Osteoblast (primary cell): ENCODE data around the genes CNR2 and PNRC2.

GRCh38 chr1:23560424-23561082 lies 1.3 kb upstream of the ID3 start:
- CAGE, long polyA plus RNA = no peak
- RRBS = no CpG with 5 or more reads among the region's 6 CpGs

GRCh38 chr1:23561544-23562711 lies 2.6 kb upstream of the ID3 start:
- CAGE, long polyA plus RNA = no peak
- RRBS = 0% methylated on average over 3 of the region's 22 CpGs

- CAGE, long polyA plus RNA = no peak
- RRBS = no CpG with 5 or more reads among the region's 3 CpGs
These were observed 31.1 kb upstream of the ID3 start for GRCh38 chr1:23590352-23590866.

DNA sequence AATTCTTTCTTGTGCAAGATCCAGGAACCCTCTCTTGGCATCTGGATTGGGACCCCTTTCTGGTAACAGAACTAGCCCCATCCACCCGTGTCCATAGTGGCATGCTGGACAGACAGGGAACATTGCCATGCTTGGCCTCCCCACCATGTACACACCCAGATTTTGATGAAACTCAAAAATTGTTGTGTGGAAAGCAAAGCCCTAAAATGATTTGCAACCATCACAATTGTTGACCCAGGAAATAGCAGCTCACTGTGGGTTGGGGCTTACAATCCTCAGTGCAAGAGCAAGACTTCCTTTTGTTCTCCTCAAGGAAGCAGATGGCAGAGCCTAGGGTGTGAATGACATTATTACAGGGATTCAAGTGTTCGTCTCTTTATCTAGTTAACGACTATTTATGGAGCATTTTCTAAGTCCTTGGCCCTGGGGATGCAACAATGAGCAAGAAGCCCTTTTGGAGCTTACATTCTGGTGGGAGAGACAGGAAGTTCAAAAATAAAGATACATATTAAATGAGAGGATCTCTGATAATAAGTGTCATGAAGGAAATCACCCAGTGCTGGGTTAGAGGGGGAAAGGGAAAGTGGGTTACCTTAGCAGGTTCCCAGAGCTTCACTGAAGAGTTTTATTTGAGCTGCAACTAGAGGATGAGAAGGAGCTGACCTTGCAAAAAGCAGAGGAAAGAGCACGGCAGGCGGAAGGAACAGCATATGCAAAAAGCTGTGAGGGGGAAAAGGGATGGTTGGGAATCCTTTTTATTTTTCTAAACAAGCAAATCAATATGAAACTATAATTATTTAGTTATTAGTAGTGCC lies 38.4 kb upstream of the ID3 start:
- CAGE, long polyA plus RNA = no peak
- RRBS = no CpG with 5 or more reads among the region's 5 CpGs

DNA sequence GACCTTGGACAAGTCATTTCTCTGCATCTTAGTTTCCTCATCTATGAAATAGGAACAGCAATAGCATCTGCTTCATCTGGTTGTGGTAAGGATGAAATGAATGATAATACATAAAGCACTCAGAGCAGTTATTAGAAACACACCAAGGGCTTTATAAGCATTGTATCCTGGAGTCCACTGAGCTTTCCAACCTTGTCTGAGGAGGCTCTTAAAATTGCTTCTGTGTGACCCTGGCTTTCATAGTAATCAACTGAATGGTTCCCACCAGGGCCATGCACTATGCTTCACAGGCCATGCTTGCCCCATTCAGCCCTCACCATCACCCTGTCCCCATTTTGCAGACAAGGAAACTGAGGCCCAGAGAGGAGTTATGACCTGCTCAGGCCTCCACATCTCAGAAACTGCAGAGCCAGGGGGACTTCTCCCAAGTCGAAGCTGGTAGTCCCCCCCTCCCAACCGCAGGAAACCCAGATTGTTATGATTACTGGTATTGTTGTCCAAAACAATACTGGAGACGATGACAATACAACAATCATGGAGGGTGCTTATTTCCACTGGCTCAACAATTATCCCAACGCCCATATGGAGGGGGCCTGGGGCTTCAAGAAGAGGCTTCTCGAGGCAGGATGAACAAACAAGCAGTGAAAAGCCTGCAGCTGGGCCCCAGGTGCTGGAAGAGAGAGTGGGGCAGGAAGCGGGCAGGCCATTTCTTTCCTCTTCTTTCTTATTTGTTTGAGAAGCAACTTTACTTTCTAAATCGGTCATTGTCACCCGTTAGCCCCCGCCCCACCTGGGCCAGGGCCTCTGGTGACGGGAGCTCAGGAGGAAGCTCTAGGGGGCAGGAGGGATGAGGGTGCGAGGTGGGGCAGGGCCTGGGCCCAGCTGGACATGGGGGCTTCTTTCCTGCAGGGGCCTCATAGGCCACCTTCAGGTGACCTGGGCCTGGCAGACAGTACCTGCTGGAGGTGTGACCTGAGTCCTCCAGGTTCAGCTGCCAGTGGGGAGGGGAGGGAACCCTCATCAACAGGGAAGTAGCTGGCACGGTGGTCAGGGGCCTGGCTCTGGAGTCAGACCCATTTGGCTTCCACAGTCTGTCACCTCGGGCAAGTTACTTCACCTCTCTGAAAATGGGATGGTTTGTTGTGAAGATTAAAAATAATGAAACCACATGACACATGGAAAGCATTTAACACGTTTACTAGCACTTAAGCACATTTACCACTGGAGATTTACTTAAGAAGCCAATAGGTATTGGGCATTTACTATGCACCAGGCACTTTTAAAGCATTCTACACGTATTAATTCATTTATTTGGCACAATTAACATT lies 53.7 kb upstream of the ID3 start:
- CAGE, long polyA plus RNA = no peak
- RRBS = no CpG with 5 or more reads among the region's 15 CpGs

GRCh38 chr1:23626843-23627705 lies 64.5 kb upstream of the RPL11 start:
- CAGE, long polyA plus RNA = no peak
- RRBS = no CpG with 5 or more reads among the region's 22 CpGs

DNA sequence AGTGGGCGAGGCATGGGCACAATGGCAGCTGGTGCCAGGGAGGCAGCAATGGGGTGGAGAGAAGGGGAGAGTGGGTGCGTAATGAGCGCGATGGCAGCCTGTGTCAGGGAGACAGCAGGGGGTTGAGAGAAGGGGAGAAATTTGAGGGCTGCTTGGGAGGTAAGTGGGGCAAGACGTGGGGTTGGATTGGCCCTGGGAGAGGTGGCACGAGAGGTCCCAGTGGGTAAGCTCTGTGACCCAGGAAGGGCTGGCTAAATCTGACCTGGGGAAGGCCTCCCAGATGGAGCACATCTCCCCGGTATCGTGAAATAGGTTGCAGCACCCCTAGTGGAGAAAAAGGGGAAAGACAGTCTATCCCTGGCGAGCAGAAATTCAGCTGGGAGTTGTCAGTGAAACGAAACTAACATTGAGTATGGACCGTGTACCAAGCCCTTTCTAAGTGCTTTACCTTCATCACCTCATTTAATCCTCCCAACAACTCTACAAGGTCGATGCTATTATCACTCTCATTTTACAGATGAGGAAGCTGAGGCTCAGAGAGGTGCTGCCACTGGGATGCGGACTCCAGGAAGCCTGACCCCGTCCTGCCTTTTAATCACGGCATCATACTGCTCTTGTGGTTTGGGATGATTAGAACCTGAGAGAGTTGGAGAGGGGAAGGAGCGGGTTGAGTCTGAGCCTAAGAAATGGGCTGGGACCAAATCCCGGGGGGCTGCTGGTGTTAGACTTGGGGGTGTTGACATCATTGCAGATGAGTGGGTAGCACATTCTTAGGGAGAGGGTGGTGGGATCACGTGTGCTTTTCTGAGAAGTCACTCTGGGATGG lies 56.6 kb upstream of the RPL11 start:
- CAGE, long polyA plus RNA = no peak
- RRBS = no CpG with 5 or more reads among the region's 18 CpGs

DNA sequence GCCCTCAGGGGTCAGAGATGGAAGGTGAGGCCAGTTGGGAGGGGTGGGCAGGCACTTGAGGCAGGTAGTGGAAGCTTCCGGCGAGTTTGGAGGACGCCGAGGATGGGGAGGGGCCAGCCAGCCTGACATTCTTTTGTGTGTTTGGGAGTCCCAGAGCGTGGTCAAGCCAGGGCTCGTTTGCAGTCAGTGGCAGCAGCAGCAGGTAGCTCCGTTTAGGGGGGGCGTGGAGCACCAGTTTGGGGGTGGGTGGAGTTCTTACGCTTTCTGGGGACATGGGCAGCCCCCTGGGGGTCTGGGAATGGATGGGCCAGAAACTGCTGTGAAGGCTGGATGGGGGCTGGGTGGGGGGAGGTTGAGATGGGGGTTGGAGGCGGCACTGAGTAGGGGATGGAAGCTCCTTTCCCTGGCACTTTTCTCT lies 880 bp downstream of the LYPLA2 start:
- CAGE, long polyA plus RNA = no peak
- RRBS = 0% methylated on average over 1 of the region's 10 CpGs

- CAGE, long polyA plus RNA = no peak
- RRBS = 31% methylated on average over 1 of the region's 8 CpGs
These were observed 12.5 kb upstream of the HMGCL start for GRCh38 chr1:23837775-23838152.

DNA sequence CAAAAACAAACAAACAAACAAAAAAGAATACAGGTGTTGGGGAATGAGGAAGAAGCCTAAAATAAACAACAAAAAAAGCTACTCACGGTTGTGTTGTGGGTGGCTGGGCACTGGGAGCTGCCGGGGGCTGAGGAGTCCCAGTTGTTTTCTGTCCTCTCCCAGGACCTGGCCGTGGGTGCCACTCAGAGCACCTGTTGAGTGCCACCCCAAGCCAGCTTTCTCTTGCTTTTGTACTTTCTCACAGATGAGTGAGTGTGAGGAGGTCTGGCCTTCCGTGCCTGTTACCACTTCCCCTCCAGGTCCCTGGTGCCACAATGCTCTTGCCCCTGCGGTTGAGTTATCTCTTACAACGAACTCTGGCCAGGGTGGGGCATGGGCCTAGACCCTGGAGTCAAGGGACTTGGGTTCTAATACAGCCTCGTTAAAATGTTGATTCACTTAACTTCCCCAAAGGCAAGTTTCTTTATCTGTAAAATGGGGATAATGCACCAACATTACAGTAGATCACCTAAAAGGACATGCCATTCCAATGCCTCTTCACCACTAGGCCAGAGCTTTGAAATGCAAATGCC lies at the start of gene CNR2:
TSS of gene CNR2 (minus strand) at position 203 of the 572 bp plus-strand sequence.
- CAGE, long polyA plus RNA = no peak
- RRBS = no CpG with 5 or more reads among the region's 7 CpGs

GRCh38 chr1:23936450-23937118 lies 23.0 kb upstream of the PNRC2 start:
- CAGE, long polyA plus RNA = no peak
- RRBS = no CpG with 5 or more reads among the region's 5 CpGs

DNA sequence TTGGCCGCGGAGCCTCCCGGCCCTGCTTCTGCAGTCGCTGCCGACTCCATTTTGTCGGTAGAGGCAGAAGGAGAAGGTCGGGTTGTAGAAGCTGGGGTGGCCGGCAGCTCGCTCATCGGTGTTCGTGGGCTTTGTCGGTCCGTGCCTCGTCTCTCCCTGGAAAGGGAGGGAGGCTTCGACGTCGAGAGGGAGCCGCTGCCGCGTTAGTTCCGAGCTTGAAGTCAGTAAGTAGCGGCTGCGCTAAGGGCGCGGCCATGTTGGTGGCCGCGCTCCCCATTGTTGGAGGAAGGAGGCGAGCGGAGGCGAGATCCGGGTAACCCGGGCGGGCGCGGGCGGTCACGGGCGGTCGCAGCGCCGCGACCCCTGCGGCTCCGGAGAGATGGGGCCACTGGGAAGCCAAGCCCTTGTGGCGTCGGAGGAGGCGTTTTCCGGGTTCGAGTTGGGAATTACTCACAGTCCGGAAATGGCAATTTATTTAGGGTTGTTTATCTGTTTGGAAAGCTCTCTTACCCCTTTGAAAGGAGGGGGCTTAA lies at the start of gene PNRC2:
TSS of gene PNRC2 (plus strand) at position 54 of the 533 bp plus-strand sequence.
- CAGE, long polyA plus RNA = start-site peak on the plus strand centred at position 59 of the sequence, 28 bp wide, 288 and 277 reads in 2 replicates
- RRBS = 1% methylated on average over 24 of the region's 50 CpGs

DNA sequence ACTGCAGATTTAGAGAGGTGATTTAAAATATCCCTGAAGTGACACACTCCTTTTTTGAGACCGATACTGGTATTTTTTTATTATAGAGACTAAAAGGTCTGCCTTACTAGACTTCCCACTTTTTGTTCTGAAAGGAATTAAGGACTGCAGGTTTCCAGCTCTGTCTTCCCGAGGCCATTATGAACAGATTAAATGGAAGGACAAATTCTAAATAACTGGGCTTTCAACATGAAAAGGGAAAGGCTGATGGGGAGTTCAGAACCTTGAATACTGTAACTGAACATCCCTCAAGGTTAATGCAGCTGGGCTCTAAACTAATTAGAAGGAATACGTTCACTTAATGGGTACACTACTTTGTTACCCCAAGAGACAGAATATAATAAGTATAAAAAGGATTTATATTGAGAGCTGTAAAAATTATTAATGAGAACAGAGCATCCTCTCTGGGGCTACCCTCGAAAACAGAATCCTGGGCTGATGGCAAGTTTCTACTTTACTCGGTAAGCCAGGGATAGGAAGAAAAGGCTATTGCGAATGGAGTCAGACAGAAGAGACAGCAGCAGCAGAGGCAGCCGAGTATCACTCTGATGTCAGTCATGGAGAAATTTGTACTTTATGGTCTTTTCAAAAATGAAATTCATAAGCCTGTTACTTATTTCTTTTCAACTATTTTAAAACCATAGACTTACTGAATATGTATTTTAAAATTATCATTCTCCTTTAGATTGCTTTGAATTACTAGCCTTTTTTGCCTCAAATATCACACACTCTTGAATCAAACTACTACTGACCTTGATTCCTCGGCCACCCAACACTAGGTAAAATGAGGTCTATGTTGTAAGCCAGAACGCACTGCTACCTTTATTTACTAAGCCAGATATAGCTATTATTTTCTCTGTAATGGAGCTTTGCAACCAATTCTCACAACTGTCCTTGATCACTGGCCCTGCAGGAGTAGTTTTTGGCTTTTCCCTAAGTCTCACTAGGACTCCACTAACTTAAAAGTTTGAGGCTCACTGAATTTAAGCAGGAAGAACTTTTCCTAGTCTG lies 3.6 kb downstream of the SRSF10 start:
- CAGE, long polyA plus RNA = no peak
- RRBS = no CpG with 5 or more reads among the region's 9 CpGs

DNA sequence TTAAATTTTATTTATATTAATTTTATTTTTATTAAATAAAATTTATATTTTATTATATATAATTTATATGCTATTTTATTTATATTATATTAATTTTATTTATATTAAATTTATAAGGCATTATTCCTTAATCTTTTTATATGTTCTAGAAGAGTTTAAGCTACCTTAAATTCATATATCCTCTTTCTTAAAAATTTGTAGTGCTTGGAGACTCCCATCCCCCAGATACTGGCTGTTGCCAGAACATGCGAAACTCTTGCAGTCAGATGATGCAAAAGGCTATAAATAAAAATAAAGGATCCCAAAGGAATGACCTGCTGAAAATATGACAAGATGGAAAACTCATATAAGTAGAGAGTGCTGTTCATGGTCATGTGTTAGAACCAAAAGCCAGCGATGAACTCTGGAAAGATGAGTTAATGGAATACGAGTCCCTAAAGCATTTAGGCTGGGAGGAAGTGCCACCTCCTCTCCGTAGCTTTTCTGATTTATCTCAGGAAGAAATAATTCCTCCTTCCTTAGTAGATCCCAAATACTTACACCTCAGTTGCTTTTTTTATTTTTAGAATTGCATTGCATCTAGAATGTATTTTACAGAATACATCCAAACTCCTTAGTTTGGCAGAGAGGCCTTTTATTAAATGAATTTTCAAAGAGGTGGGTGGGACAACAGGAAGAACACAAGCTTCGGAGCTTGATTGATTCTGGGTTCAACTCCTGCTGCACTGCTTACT lies 35.7 kb upstream of the SRSF10 start:
- CAGE, long polyA plus RNA = no peak
- RRBS = no CpG with 5 or more reads among the region's 5 CpGs

DNA sequence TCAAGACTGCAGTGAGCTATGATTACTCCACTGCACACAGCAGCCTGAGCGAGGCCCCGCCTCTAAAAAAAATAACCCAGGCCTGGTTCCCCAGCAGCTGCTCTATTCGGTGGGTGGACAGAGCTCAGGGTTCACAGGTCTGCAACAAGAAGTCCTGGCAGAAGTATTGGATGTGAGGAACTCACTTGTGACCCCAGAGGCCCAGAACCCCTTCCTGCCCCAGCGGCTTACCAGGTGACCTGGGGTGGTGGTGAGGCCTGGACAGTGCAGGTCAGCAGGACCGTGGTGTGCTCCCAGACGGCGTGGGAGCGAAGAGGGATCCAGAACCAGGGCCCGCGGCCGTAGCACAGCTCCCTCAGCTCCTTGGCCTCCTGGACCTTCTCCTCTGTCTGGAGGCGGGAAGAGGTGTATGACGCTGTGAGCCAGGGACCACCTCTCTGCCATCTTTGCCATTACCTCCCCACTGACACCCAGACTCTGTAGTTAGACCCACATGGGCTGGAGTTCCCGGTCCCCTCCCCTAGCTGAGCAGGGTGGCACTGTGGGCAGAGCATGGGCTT lies 6.2 kb downstream of the MYOM3 start:
- CAGE, long polyA plus RNA = no peak
- RRBS = no CpG with 5 or more reads among the region's 14 CpGs

DNA sequence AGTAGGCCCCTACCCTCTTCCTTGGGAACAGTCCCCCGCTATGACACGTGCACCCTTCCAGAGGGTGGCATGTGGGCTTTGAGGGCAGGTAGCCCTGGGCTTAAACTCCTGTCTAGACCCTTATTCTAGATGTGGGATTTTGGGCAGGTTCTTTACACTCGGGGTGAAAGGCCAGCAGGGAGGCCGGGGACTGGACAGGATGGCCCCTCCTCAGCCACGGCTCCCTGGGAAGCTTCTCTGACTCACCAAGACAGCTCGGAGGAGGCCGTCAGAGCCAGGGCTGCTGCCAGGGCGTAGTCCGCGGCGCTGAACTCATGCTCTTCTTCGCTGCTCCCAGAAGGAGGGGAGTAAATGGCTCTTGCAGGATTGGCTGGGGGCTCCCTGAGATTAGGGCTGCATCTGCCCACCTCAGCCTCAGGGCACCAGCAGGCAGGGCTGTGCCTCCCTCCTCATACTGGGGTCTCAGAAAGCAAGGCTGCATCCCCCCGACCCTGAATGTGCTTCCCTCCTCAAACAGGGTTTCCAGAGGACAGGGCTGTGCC lies 4.1 kb downstream of the MYOM3 start:
- CAGE, long polyA plus RNA = no peak
- RRBS = no CpG with 5 or more reads among the region's 13 CpGs

GRCh38 chr1:24236199-24236679 lies 49.1 kb upstream of the IFNLR1 start:
- CAGE, long polyA plus RNA = no peak
- RRBS = no CpG with 5 or more reads among the region's 11 CpGs

DNA sequence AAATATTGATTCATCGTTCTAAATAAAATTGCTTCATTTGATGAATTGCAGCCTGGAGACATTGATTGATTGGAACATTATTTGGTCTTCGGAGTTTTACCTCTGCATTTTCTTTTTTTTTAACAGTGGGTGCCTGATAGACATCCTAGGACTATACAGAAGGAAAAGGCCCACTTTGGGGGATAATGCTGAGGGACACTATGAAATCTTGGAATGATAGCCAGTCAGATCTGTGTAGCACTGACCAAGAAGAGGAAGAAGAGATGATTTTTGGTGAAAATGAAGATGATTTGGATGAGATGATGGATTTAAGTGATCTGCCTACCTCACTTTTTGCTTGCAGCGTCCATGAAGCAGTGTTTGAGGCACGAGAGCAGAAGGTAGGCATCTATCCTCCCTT lies 11.6 kb downstream of the RCAN3 start:
- CAGE, long polyA plus RNA = no peak
- RRBS = no CpG with 5 or more reads among the region's 4 CpGs

DNA sequence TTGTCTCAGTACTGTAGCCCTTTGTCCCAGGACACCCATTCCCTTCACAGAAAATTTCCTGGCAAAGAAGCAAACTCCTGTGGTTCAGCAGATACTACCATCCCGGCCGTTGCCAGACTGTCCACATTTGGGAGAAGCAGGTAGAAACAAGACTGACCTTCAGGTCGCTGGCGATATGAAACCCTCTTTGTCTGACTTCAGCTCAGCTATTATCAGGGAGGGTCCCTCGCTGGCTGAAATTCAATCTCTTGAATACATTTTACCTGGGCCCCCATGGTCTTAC lies 23.6 kb upstream of the SRRM1 start:
- CAGE, long polyA plus RNA = no peak
- RRBS = no CpG with 5 or more reads among the region's 5 CpGs

DNA sequence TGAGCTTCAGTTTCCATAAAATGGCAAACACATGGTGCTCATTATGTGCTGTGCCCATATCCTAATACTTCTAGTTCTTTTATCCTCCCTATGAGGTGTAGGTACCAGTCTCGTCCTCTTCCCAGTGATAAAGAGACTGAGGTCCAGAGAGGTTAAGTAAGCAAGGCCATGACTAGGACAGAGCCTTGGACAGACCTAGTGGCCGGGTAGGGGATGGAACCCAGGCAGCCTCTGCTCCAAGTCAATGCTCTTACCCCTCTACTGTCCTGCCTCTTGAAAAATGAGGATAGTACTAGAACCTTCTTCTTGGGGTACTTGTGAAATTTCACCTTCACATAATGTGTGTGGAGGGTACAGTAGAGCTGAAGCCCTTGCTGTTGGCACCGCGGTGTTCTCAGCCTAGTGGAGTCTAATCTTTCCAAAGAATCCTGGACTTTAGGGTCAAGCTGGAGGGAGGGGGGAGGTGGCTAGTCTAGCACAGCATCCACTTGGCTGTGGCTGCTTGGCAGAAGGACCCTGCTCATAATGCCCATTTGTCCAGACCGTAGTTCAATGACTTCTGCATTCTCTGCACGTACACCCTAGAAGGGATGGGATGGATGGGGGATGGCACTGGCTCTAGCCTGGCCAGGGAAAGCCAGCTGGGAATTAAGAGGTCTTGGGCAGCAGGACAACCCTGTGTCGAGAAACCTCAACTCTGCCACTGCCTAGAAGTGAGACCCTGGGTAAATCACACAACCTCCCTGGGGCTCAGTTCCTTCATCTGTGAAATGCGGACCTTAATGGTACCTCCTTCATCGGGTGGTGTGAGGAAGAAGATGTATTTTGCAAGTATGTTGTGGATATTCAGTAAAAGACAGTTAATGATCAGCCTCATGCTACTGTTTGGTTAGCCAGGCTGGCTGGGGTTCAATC lies 27.4 kb upstream of the CLIC4 start:
- CAGE, long polyA plus RNA = no peak
- RRBS = no CpG with 5 or more reads among the region's 9 CpGs